Lower leg skin (tissue), 2 donors: ENCODE results near the gene TUSC2.

GRCh38 chr3:49029898-49030769 is 936 bp upstream of the IMPDH2 start:
- PRO-cap = no peak
- RAMPAGE, long total RNA, 2 experiments = no peak in any of the 2 experiments

- PRO-cap = no peak
- RAMPAGE, long total RNA, 2 experiments = no peak in any of the 2 experiments
These were observed 684 bp downstream of the USP19 start for GRCh38 chr3:49119809-49120469.

GRCh38 chr3:49217857-49218380 is 18.6 kb downstream of the IHO1 start:
- PRO-cap = no peak
- RAMPAGE, long total RNA, 2 experiments = no peak in any of the 2 experiments

DNA sequence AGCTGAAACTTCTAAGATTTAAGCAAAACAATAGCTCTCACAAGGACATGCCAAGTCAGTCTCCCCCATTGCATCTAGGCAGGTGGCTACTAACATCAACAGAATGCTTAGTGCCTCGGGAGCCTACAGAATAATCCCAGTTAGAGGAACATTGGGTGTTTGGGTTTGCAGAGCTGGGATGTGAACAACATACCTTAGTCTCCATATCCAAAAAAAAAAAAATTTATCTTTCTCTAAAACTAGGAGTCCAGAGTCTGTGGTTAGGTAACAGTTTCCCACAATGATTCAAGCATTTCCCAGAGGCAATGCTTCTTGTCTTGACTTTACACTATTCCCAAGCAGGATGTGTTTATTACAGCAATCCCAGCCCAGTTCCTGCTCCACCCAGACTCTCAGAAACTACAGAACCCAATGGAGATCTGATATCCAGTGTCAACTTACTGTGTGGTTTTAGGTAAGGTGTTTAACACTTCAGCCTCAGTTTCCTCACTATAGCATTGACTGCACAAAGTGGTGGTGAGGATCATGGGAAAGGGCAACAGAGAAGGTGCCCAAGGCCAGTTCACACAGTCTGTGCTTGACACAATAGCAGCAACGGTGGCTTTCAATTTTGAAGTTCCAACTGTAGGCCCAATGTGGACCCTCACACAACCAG is 2.3 kb upstream of the C3orf62 start:
- PRO-cap = no peak
- RAMPAGE, long total RNA, 2 experiments = no peak in any of the 2 experiments

GRCh38 chr3:49378240-49378986 is 20.3 kb upstream of the GPX1 start:
- PRO-cap = no peak
- RAMPAGE, long total RNA, 2 experiments = no peak in any of the 2 experiments

- PRO-cap = no peak
- RAMPAGE, long total RNA, 2 experiments = no peak in any of the 2 experiments
These were observed 27.9 kb downstream of the DAG1 start for GRCh38 chr3:49498074-49498286.

DNA sequence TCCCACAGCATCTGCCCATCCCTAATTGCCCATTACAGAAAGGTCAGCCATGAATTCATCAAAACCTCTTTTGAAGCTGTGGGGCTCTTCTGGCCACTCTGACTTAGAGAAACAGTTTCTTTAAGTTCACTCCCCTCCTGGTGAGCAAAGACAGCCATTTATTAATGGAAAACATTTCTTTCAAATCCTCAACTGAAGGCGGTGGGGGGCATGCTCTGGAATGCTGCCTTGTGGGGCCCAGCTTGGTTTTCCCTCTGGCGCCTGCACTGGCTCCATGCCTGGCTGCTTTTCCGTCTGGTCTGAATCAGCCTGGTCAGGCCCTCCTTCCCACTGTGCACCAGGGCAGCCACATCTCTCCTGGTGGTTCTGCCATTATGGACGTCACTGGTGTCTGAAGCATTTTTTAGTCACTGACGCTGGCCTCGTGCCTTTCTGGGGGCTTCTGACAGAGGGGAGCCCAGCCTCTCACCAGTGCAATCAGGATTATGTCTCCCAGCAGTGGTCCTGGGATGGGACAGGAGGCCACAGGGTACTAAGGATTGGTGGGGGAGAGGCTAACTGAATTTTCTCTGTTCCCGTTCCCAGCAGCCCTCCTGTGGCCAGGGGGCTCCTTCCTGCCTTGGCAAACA is 57.7 kb upstream of the APEH start:
- PRO-cap = no peak
- RAMPAGE, long total RNA, 2 experiments = no peak in any of the 2 experiments

DNA sequence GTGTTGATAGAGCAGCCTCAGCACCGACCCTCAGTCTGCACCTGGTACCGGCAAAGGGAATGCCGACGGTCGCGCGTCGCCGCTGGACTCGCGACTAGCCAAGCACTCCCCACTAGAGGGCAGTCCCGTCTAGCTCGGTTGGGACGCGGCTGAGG is 561 bp upstream of the INKA1 start:
- PRO-cap = no peak
- RAMPAGE, long total RNA, 2 experiments = no peak in any of the 2 experiments

DNA sequence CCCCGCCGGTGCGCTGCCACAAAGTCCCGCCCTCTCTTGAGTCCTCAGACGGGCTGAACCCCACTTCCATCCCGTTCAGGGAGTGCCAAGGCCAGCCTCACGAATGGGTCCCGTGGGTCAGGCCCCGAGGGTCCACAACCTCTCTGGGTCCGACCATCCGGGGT is 401 bp upstream of the INKA1 start:
- PRO-cap = no peak
- RAMPAGE, long total RNA, 2 experiments = no peak in any of the 2 experiments

- PRO-cap = no peak
- RAMPAGE, long total RNA, 2 experiments = no peak in any of the 2 experiments
These were observed 46.0 kb upstream of the RBM5 start for GRCh38 chr3:50042553-50043332.

- PRO-cap = no peak
- RAMPAGE, long total RNA, 2 experiments = no peak in any of the 2 experiments
These were observed 13.6 kb downstream of the RBM5 start for GRCh38 chr3:50102102-50102887.

GRCh38 chr3:50195318-50196257 is 4.2 kb downstream of the GNAT1 start:
- PRO-cap = no peak
- RAMPAGE, long total RNA, 2 experiments = no peak in any of the 2 experiments

DNA sequence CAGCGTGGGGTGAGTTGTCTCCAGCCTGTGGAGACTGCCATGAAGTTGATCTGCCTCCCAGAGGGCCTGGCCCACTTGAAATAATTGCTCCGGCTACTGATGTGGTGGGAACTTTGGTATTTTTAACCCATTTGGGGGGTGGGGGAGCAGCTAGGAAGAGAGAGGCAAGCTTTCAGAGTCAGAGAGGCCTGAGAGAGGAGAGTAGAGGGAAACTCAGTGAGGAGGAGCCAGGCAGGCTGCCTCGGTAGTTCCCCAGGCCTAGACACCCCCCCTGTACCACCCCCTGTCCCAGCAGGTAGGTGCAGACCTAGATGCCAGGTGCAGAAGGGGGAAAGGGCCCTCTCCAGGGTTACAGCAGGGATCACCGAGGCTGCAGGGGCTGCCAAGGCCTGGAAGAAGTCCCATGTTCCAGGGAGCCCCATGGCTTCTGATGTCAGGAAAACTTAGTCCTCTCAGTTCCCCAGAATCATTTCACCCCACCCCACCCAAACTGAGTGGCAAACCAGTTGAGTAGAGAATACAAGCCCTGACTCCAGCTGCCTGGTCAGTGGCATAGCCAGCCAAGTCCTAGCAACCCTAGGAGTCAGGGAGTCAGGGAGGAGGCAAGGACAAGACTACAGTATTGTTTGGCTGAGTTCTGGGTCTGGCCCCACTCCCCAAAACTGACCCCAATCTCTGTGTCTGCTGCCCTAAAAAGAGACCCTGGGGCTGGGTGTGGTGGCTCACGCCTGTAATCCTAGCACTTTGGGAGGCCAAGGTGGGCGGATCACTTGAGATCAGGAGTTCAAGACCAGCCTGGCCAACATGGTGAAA is 7.4 kb upstream of the SEMA3B start:
- PRO-cap = no peak
- RAMPAGE, long total RNA, 2 experiments = no peak in any of the 2 experiments

DNA sequence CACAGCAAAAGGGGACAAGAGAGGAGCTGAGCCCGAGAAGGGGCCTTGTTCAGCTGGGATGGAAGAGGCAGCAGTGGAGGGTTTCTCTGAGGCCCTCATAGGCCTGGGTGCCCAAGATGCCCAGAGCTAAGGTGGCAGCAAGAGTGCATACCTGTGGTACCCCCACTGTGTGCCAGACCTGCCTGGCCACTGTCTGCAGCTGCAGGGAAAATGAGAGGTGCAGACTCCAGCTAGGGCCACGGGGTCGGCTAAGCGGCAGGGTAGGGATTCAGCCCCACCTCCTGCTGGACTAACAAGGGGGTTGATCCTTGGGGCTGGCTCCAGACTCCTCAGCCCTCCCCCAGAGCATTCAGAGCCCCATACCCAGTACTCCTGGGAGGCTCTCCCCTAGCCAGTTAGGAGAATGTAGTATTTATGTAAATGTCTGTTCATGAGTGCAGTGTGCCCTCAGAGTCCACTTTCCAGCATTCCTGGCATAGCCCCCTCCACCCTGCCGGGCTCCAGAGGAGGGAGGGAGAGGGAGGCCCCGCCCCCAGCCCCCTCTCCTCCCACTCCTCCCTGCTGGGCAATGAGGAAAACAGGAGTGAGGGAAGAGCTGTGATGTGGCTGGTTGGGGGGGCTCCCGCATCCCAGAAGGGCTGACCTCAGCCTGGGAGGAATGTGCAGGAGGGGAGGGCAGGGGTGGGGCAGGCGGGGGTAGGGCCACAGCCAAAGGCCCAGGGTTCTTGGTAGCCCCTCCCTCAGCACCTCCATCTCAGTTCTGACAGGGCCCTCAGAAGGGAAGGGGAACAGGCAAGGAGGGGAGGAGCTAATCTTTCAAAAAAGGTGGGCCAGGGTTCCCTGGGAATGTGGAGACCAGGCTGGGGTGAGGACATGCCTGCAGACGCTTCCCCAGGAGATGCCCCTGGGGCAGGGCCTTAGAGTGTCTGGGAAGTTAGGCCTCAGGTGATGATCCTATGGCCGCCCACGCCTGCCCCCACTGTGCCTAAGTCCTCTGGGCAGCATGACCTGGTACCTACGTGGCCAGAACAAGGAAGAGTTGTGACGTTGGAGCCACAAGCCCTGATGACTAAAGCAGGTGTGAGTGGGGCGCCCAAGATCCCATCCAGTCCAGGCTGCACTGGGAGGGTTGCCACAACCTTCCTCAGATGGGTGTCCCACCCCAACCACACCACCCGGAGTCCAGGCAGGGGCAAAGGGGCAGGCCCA is 4.3 kb upstream of the SEMA3B start:
- PRO-cap = unidirectional peak, plus-strand start at position 851 of the sequence
- RAMPAGE, long total RNA, 2 experiments = no peak in any of the 2 experiments

DNA sequence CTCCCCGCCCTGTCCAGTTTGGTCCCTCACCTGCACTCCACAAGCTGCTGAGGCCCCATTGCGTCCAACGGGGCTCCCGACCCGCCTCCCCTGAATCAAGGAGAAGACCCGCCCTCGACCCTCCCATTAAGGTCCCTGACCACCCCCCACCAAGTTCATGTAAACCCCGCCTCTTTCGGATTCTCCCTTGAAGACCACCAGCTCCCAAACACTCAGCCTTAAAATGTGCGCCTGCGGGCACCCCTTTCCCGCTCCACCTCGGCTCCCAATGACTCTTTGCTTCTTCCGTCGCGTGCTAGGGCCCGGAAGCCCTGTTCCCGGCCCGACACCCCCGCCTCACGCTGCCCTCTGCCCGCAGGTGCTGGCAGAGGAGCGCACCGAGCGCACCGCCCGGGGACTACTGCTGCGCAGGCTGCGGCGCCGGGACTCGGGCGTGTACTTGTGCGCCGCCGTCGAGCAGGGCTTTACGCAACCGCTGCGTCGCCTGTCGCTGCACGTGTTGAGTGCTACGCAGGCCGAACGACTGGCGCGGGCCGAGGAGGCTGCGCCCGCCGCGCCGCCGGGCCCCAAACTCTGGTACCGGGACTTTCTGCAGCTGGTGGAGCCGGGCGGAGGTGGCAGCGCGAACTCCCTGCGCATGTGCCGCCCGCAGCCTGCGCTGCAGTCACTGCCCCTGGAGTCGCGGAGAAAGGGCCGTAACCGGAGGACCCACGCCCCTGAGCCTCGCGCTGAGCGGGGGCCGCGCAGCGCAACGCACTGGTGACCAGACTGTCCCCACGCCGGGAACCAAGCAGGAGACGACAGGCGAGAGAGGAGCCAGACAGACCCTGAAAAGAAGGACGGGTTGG is 2.7 kb upstream of the LSMEM2 start:
- PRO-cap = no peak
- RAMPAGE, long total RNA, 2 experiments = no peak in any of the 2 experiments

- PRO-cap = bidirectional peak, plus-strand start at chr3:50328344, minus-strand start at chr3:50328219
- RAMPAGE, long total RNA, 2 experiments = start-site peak on the minus strand in 1 of 2 experiments, at chr3:50328186-50328211 at its widest, 25 reads per replicate
These were observed at the start of gene TUSC2 for GRCh38 chr3:50327869-50328935. Gene TUSC2, minus strand, starts transcription at chr3:50328223.

DNA sequence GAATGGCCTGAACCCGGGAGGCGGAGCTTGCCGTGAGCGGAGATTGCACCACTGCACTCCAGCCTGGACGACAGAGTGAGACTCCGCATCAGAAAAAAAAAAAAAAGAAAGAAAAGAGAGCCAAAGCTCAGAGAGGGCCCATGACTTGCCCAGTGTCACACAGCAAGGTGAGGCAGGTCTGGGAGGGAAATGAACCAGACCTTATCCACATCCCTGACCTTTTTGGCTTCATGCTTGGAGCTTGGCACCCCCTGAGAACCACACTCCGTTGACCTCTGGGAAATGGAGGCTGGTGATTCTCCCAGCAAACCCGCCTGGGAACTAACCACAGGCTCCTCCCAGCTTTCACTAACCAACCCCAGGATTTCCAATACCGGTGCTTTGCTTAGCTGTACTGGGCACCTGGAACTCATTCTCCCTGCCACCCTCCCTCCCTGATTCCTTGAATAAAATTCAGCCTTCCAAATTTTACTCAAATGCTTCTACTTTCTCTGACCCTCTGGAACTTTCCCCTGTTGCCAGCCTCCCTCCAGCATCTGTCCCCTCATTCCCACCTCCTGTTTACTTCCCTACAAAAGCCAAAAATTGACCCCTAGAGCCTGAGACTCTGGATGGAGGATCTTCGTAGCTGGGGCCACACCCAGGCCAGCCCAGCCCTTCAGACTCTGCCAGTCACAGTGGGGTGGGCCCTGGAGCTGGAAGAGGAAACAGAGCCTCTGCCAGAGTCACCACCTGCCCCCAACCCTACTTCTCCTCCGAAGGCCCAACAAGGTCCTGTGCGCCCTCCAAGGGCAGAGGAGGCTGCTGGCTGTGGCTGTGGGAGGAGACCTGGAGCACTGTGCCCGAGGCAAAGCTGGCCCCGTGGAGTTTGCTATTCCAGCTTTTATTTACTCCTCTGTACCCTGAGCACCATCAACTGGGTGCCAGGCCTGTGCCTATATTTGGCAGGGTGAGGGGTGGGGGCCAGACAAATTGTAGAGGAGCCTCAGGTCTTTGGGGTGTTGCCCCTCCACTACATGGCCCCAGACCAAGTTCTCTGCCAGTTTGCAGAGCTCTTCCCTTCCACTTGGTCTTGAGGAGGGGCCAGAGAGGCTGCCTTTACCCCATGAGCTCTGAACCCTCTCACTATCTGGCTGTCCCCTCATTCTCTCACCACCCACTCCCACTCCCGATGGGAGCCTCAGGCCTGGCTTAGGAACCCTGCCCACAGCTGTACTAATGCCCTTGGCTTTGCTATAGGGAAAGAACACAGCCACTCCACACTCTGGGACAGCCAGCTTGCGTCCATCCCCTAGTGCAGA is 19.1 kb downstream of the CISH start:
- PRO-cap = no peak
- RAMPAGE, long total RNA, 2 experiments = no peak in any of the 2 experiments

DNA sequence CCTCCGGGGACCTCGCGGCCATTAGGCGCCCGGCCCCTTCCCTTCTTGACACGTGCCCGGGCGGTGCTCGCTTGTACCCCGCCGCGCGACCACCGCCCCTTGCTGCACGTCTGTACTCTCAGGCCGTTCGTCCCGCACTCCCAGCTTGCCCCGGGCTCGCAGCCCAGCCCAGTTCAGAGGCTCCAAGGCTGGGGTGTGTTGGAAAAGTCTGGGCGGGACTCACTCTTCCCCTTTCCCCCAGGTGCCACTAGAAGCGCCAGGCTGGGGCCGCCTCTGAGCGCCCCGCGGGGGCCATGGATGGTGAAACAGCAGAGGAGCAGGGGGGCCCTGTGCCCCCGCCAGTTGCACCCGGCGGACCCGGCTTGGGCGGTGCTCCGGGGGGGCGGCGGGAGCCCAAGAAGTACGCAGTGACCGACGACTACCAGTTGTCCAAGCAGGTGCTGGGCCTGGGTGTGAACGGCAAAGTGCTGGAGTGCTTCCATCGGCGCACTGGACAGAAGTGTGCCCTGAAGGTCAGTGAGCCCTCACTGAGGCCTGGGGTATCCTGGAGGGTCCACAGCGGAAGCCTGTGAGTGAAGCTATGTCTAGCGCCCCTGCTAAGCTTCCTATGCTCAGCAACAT is 432 bp downstream of the MAPKAPK3 start:
- PRO-cap = bidirectional peak, plus-strand start at position 222 of the sequence, minus-strand start at position 140 of the sequence
- RAMPAGE, long total RNA, 2 experiments = start-site peak on the plus strand in 2 of 2 experiments, centred at positions 231 to 243 of the sequence, 89 to 157 reads per replicate

- PRO-cap = no peak
- RAMPAGE, long total RNA, 2 experiments = start-site peak on the plus strand in 2 of 2 experiments, at chr3:50627743-50627805 at its widest, 54 to 142 reads per replicate
These were observed 10.5 kb downstream of the MAPKAPK3 start for GRCh38 chr3:50627061-50628332.

GRCh38 chr3:50638320-50638636 is 21.3 kb downstream of the MAPKAPK3 start:
- PRO-cap = no peak
- RAMPAGE, long total RNA, 2 experiments = no peak in any of the 2 experiments